Trachea (tissue), 1 donor: Measurements from ENCODE around the genes ABHD12 and DEFB123.

- PRO-cap: no peak
Measured at GRCh38 chr20:24834510-24834776, 114.6 kb upstream of the CST7 start.

- PRO-cap: no peak
Measured at GRCh38 chr20:24998561-24999210, 6.1 kb upstream of the APMAP start.

DNA sequence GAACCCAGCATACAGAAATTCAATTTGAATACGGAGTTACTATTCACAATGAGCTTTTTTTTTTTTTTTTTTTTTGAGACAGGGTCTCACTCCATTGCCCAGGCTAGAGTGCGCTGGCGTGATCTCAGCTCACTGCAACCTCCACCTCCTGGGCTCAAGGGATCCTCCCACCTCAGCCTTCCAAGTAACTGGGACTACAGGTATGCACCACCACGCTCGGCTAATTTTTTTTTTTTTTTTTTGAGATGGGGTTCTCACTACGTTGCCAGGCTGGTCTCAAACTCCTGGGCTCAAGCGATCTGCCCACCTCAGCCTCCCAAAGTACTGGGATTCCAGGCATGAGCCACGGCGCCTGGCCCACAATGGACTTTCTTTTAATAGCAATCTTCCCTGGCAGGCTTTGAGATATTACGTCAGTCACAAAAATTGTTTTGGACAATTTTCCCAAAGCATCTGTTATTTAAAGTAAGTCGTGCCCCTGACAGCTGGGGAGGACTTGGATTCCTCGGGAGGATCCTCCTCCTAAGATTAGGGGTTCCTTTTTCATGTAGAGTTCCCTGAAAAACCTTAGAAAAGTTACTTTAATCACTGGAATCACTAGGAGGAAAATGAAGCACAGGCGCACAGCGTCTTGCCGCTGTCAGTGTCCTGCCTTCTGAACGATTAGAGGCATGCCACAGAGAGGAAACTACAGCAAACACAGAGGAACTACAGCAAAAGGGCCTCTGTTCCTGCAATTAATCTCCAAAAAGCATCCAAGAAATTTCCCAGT is 4.7 kb downstream of the ACSS1 start:
- PRO-cap: unidirectional peak, plus-strand start at position 488 of the sequence; unidirectional peak, minus-strand start at position 648 of the sequence

DNA sequence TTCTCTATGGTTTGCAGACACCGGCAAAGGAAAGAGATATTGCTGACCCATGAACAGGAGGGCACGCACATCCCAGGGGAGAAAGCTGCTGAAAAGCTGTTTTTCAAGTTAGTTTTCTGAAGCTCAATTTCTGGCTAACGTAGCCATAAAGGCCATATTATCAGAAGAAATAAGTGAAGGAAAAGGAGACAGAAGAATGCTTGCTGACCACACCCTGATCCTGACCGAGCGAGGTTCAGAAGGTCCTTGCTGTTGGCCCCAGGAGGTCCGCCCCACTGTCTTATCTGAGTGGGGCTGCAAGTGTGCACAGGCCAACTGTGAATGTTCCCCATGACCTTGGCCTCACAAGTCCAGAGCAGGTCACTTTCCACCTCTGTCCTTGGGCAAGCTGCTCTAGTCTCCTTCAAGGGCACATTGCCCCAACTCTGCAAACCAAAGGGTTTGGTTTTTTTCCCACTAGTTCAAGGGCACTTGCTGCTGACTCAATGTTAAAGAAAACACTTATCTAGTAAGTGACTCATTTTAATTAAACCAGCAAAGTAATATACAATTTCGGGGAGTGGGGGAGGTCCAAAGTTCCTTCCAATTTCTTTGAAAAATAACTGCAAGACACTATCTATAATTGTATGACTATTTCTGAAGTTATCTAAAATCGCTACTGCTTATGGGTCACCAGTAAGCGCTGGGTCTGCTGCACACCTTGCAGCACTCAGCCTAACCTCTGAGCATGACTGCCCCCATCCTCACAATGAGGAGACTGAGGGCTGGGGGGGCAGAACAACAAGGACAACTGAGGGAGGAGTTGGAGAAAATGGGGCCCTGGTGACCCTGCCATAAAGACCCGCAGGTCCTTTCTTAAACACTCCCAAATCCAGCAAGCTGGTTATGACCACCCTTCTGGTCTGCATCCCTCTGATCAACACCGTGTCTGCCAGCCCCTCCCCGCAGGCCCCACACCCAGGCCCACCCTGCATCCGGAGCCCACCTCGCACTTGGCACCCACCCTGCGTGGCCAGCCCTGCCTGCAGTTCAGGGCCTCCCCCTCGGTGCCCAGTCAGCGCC is 1.7 kb downstream of the ACSS1 start:
- PRO-cap: no peak

DNA sequence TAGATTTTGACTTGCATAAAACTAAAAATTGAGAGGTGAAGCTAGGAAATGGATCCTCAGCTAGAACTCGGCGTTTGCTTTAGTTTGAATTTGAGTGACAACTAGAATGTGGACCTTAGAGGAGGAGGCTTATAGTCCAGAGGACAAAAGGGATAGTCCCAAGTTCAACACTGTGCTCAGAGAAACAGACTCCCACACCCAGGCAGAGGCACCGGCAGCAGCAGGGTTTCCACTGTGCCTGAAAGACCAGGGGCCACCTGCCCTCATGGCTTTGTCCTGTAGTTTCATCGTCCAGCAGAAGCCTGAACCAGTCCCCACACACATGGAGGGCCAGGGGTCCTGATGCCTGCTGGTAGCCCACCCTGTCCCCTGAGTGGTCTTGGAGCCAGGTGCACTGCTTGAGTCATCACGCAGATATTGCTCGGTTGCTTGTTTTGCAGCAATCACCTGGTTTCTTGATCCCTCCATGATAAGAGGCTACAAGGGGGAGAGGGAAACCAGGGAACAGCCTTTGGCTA is 7.1 kb upstream of the ACSS1 start:
- PRO-cap: no peak

GRCh38 chr20:25192077-25192392 is 3.5 kb upstream of the ENTPD6 start:
- PRO-cap: no peak

- PRO-cap: no peak
Measured at GRCh38 chr20:25220728-25221351, 25.3 kb downstream of the ENTPD6 start.

- PRO-cap: no peak
Measured at GRCh38 chr20:25230272-25230611, 17.6 kb upstream of the PYGB start.

DNA sequence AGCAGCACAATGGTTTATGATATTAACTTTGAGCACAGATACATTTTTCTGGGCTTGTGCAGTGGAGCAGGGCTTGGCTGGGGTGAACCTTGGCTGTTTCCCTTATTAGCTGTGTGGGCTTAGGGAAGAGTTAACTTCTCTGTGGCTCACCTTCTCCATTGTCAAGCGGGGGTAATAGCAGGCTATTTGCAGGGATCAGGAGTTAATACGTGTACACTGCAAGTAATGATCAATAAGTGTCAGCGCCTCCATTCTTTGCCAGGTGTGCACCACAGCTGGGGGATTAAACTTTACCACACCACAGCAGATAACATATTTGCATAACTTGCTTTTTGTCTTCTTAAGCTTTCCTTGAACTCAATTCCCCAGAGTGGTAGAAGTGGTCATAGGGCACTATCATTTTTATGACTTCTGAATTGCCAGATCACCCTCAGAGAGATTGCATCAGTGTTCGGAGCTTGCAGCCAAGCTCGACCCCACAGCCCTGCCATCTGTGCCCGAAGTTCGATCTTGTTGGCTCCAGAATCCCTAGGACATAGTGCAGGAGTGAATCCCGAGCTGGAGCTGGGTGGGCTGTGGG is 1.5 kb upstream of the PYGB start:
- PRO-cap: no peak

DNA sequence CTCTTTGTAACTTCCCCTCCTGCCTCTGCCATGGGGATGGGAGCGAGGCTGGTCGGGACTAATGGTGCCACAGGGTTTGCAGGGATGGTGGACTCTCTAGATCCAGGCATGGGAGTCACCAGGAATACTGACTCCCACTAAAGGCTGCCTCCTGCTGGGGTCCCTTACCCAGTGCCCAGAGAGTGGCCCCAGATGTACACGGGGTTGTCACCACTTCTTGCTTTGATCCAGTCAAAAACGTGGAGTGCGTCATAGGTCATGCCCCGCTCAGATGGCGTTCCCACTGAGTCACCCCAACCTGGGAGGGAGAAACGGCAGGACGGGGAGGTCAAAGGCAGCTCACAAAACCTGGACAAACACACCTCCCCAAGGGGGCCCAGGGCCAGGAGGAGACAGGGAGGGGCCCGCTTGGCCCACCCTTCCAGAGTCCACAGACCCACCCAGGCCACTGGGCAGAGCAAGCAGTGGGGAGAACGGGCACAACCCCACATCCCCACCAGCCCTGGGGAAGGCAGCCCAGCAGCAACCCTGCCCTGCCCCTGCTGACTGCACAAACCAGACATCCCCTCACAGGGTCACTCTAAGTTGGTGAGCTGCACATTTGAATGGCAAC is 61.5 kb downstream of the PYGB start:
- PRO-cap: no peak

- PRO-cap: no peak
Measured at GRCh38 chr20:25319656-25320854, 70.6 kb downstream of the ABHD12 start.

DNA sequence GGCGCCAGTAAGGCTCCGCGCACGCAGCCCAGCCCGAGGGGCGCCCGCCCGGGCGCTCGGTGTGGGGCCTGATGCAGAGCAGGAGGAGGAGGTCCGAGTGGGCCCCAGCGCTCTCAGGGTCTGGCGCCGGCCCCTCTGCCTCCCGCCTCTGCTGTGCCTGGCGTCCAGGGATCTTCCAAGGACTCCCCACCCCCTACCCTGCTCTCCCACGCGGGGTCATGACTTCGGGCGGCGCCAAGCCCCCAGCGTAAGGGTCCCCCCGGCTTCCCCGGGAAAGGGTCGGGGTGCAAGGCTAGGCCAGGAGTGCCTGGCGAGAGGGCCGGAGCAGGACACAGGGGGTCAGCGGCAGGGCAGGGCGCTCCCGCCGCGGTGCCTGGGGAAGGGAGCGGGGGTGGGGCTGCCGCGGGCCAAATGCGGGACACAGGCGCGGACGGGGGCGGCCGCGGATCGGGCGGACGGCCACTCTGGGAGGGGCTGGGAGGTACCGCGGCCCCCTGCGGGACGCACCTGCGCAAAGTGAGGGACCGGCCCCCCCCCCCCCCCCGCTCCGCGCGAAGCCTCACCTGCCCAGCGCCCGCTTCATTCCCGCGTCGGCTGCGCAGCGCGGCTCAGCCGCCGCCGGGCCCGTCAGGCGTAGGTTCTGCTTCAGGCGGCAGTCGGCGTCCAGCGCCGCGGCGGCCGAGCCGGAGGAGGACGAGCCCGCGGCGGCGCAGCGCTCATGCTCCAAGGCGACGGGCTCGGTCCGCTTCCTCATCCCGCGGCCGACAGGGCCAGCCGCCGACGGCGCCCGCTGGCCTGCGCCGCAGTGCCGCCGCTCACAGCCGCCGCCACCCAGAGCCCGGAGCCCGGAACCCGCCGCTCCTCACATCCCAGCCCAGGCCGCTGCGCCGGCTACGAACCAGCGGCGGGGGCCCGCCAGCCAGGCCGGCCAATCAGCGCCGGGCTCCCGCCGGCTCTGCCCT is at the start of gene ABHD12:
Gene ABHD12 (minus strand): TSS at position 886 of the 962 bp plus-strand sequence.
- PRO-cap: unidirectional peak, minus-strand start at position 150 of the sequence; bidirectional peak, plus-strand start at position 582 of the sequence, minus-strand start at position 474 of the sequence; bidirectional peak, plus-strand start outside the sequence, minus-strand start at position 866 of the sequence

DNA sequence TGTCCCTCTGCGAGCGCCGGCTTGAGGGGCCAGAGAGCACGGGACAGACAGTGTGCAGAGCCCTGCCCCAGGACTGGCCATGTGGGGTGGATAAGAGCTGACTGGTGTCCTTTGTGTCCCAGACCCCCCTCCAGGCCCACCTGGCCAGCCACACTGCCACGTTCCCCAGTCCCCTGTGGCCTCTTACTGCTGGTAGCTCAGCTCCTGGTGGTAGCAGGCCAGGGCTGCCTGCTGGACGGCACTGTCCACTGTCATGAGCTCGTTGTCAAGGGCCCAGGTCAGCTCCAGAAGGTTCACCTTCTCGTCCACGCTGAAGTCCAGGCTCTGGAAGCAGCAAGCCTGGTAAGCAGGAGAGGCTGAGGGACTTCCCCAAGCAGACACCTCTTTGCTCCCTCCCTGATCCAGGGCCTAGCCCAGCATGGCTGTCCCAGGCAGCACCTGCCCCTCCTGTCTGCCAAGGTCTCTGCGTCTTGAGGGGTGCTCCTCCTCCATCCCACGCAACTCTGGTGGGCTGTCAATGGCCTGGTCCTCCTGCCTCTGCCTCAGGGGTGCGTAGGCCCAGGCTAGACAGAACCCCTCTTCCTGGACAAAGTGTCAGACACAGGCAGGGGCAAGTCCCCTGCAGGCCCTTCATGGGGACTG is 87.2 kb downstream of the NINL start:
- PRO-cap: no peak

- PRO-cap: no peak
Measured at GRCh38 chr20:25512665-25513127, 72.6 kb downstream of the NINL start.

DNA sequence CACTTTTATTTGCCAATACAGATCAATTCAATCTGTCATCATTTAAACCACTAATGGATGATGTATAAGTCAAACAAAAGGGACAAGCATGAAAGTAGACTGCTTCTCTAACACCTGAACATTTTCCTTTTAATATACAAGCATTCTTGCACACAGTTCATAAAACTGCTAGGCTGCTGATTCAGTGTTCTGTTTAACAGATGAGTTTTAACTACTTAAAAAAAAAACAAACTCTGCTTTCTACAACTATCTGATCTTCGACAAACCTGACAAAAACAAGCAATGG is 2.8 kb downstream of the NINL start:
- PRO-cap: no peak

DNA sequence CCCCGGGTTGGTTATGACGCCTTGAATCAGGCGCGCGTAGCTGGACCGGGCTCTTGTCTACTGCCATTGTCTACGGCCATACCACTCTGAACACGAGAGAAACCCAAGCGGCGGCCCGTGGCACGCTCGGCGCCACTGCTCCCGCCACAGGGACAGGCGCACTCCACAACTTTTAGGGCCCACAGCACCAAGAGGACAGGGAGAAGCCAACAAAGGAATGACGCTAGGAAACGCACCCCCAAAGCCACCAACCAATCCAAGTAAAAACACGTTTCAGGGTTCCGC is 1849.3 kb upstream of the DEFB115 start:
- PRO-cap: no peak

DNA sequence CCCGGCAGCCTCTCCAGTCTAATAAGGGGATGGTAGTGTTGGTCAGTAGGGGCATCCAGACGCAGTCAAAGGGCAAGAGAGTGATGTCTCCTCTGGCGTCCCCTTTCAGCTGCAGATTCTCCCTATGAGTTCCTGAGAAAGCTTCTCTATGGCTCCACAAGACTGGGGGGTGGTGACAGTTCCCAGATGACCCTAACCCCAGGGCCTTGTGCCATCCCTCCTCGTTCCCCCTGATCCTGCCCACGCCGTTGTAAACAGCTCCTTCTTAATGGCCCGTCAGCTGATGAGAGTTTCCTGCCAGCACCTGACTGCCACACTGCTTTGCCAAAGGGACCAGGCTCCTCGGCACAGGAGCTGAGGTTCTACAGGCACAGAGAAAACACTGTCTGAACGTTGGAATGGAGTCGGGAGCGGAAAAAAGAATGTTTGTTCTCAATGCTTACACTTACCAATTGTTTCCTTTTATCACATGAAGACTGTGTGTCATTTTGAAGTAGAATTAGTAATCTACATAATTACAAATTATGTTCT is 645.9 kb upstream of the DEFB115 start:
- PRO-cap: no peak

DNA sequence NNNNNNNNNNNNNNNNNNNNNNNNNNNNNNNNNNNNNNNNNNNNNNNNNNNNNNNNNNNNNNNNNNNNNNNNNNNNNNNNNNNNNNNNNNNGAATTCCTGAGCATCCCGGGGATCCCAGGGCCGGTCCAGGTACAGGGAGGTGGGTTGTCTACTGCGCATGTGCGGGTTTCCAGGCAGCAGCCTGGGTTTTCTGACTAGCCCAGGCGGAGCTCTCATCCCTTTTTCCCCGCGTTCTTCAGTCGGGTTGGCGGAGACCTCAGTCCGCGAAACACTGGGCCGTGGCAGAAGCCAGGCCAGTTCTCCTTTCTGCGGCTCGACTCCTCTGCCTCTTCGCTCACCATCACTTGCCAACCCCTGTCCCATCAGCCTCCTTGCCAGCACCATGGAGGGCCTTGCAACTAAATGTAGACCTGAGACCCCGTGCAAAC is 445.6 kb upstream of the DEFB115 start:
- PRO-cap: no peak

DNA sequence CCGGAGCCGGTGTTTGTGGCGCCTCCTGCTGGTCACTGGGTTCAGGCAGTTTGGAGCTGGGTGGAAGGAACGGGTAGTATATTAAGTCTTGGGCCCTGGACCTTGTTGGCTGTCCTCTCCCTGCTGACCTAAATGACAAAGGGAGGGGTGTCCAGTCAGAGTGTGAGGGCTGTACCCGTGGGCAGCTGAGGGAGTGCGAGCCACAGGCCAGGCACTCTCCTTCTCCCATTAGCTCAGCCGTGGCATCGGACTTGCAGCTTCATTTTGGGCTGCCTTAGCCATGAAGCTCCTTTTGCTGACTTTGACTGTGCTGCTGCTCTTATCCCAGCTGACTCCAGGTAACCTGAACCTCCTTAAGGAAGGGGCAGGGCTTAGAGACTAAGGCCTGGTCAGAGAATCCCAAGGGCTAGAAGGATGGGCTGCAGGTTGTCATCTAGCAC is at the start of gene DEFB123:
Gene DEFB123 (plus strand): TSS at position 214 of the 440 bp plus-strand sequence.
- PRO-cap: no peak

- PRO-cap: no peak
Measured at GRCh38 chr20:31551445-31552410, 4.5 kb downstream of the MCTS2 start.